Pericardium fibroblast (primary cell): ENCODE measurements around a stretch of chr14.

GRCh38 chr14:105883360-105884304 lies 357.2 kb downstream of the TMEM121 start:
- RAMPAGE, long total RNA, result no peak

DNA sequence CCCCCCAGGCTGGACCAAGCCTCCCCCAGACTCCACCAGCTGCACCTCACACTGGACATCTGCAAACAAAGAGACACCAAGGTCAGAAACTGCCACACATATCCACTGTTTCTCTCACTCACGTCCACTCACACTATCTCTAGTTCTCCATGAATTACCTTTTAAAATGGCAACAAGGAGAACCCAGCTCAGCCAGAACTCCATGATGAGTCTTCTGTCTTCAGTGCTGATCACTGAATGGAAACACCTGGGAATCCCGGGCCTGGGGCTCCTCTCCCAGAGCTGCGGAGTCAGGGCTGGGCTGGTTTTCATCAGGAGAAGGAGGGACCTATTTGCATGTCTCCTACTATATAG lies 562.0 kb downstream of the TMEM121 start:
- RAMPAGE, long total RNA, result no peak

DNA sequence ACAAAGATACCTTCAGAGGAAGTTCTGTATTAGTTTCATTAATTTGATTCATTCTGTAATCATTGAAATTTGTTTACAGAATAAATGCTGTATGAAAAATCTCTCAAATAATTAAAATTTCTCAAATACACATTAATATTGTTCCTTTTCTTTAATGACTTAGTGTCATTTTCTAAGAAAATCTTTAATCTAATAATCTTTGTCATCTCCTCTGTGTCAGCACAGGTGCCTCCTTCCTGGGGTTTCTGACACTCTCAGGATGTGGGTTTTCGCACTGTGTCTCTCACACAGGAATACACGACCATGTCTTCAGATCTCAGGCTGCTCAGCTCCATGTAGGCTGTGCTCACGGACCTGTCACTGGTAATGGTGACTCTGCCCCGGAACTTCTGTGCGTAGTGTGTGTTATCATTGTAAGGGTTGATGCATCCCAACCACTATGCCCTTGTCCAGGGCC lies 647.7 kb downstream of the TMEM121 start:
- RAMPAGE, long total RNA, result no peak

GRCh38 chr14:106184691-106185304 lies 658.4 kb downstream of the TMEM121 start:
- RAMPAGE, long total RNA, result no peak

DNA sequence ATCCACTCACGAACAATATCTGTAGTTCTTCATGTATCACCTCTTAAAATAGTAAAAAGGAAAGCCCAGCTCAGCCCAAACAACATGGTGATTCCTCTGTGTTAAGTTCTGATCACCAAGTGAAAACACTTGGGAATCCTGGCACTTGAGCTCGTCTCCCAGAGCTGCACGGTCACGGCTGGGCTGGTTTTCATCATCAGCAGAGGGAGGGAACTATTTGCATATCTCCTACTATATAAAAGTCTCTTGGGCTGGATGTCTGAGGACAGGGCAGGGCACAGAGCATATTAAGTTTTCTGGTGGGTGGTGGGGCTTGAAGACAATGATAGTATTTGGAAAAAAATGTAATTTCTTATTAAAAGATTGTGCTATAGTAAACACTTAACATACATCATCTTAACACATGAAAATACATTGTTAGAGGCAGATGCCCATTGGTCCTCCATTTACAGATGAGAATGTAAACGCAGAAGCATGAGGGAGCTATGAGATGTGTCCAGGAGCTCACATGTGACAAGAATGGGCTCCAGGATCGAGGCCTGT lies 870.7 kb downstream of the TMEM121 start:
- RAMPAGE, long total RNA, result no peak

GRCh38 chr14:106877560-106877992 lies 1351.2 kb downstream of the TMEM121 start:
- RAMPAGE, long total RNA, result no peak